HepG2 (cell line): ENCODE measurements around a stretch of chr7.

GRCh38 chr7:151652125-151652707 is 132.5 kb upstream of the RHEB start:
- RRBS, 2 experiments, result no CpG with 5 or more reads among the region's 6 CpGs
CAGE:
- cytosol, long polyA minus RNA, result no peak
- cytosol, long polyA plus RNA, result no peak
- long polyA plus RNA, result no peak
- nucleus, long polyA minus RNA, result no peak
- nucleus, long polyA plus RNA, result no peak

GRCh38 chr7:151710016-151710396 is 166.9 kb downstream of the PRKAG2 start:
- RRBS, 2 experiments, result 29% methylated on average over 3 of the region's 14 CpGs; no CpG with 5 or more reads in 1 of the 2 experiments
CAGE:
- cytosol, long polyA minus RNA, result no peak
- cytosol, long polyA plus RNA, result no peak
- long polyA plus RNA, result no peak
- nucleus, long polyA minus RNA, result no peak
- nucleus, long polyA plus RNA, result no peak

GRCh38 chr7:151710397-151711135 is 166.3 kb downstream of the PRKAG2 start:
- RRBS, 2 experiments, result no CpG with 5 or more reads among the region's 12 CpGs
CAGE:
- cytosol, long polyA minus RNA, result no peak
- cytosol, long polyA plus RNA, result no peak
- long polyA plus RNA, result no peak
- nucleus, long polyA minus RNA, result no peak
- nucleus, long polyA plus RNA, result no peak

DNA sequence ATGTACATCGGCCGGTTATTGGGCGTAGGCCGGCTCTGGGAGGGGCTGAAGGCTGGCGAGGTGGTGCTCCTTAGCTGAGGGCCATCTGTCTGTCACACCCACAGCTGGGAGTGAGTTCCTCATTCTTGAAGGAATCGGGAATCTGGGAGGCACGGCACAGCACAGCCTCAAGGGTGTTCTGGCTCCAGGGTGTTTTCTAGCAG is 121.9 kb downstream of the PRKAG2 start:
- RRBS, 2 experiments, result 92 to 95% methylated on average over 2 of the region's 7 CpGs
CAGE:
- cytosol, long polyA minus RNA, result no peak
- cytosol, long polyA plus RNA, result no peak
- long polyA plus RNA, result no peak
- nucleus, long polyA minus RNA, result no peak
- nucleus, long polyA plus RNA, result no peak

DNA sequence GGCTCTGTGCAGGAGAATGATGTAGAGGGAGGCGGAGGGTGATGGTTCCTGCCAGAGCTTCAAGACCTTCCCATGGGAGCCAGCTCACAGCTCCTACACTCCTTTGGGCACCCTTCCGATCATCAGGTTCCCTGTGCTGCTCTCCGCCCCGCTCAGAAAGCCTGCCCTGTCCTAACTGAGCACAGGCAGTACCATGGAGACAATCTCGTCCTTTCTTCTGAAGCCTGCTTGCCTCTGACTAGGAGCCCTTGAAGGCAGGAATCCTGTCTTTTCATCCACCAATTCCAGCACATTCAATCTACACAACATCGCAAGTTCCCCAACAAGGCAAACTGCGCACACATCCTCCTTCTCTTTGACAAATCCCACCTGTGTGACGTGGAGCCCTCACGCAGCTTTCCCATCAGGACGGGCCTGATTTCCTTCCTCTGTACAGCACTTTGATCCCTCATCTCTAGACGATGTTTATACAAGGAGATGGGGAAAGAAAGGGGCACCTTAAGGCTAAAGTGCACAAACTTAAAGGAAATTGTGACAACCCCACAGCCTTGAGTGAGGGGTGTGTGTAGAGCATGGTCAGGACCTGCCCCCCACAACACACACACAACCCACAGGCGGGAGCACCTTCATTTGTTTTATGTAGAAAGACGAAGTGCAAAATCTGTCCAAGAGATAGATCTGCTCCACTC is 97.3 kb downstream of the PRKAG2 start:
- RRBS, 2 experiments, result no CpG with 5 or more reads among the region's 13 CpGs
CAGE:
- cytosol, long polyA minus RNA, result no peak
- cytosol, long polyA plus RNA, result no peak
- long polyA plus RNA, result no peak
- nucleus, long polyA minus RNA, result no peak
- nucleus, long polyA plus RNA, result no peak

DNA sequence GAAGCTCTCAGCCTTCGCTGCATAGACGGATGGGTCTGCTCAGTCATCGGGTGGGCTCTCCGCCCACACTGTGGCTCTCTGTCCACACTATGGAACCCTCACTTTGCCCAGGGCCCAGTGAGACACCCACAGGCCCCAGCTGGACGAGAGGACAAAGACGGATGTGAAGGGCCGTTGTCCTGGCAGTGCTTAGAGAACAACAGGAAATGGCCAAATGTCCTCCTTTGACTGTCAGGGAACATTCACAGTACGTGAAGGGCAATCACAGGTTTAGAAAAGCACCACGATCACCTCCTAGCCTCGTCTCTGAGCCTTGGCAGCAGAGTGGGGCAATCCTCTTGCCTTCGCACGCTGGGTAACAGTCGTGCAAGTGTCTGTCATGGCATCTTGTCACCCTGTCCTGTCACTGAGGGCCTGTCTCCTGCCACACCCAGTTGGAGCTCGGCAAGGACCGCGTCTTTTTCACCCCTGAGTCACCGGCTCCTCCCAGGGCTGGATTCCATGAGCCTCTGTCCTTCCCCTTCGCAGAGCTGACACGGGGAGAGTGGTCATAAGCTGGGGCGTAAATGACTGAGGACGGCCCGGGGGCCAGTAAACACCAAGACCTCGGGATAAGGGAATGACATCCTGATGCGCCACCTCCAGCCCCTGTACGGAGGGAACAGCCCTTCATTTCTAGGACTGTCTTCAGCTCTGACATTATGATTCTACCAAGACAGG is 80.6 kb downstream of the PRKAG2 start:
- RRBS, 2 experiments, result 68 to 84% methylated on average over 4 of the region's 25 CpGs
CAGE:
- cytosol, long polyA minus RNA, result no peak
- cytosol, long polyA plus RNA, result no peak
- long polyA plus RNA, result no peak
- nucleus, long polyA minus RNA, result no peak
- nucleus, long polyA plus RNA, result no peak

- RRBS, 2 experiments, result 76 to 78% methylated on average over 4 of the region's 10 CpGs
CAGE:
- cytosol, long polyA minus RNA, result no peak
- cytosol, long polyA plus RNA, result no peak
- long polyA plus RNA, result no peak
- nucleus, long polyA minus RNA, result no peak
- nucleus, long polyA plus RNA, result no peak
These were observed 29.1 kb downstream of the PRKAG2 start for GRCh38 chr7:151847711-151848251.

DNA sequence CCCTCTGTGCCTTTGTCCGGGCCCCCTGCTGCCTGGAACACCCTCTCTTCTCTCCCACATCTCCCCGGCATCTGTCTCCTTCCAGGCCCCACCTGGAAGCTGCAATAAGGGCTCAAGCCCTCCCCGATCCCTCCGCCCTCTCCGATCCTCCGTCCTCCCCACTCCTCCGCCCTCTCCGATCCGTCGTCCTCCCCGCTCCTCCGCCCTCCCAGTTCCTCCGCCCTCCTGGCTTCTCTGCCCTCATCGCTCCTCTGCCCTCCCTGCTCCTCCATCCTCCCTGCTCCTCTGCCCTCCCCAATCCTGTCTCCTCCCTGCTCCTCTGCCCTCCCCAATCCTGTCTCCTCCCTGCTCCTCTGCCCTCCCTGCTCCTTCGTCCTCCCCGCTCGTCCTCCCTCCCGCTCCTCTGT is 17.5 kb upstream of the PRKAG2 start:
- RRBS, 2 experiments, result no CpG with 5 or more reads among the region's 18 CpGs
CAGE:
- cytosol, long polyA minus RNA, result no peak
- cytosol, long polyA plus RNA, result no peak
- long polyA plus RNA, result no peak
- nucleus, long polyA minus RNA, result no peak
- nucleus, long polyA plus RNA, result no peak

- RRBS, 2 experiments, result 96 to 99% methylated on average over 2 of the region's 11 CpGs
CAGE:
- cytosol, long polyA minus RNA, result no peak
- cytosol, long polyA plus RNA, result no peak
- long polyA plus RNA, result no peak
- nucleus, long polyA minus RNA, result no peak
- nucleus, long polyA plus RNA, result no peak
These were observed 96.3 kb downstream of the GALNT11 start for GRCh38 chr7:152121605-152122384.

DNA sequence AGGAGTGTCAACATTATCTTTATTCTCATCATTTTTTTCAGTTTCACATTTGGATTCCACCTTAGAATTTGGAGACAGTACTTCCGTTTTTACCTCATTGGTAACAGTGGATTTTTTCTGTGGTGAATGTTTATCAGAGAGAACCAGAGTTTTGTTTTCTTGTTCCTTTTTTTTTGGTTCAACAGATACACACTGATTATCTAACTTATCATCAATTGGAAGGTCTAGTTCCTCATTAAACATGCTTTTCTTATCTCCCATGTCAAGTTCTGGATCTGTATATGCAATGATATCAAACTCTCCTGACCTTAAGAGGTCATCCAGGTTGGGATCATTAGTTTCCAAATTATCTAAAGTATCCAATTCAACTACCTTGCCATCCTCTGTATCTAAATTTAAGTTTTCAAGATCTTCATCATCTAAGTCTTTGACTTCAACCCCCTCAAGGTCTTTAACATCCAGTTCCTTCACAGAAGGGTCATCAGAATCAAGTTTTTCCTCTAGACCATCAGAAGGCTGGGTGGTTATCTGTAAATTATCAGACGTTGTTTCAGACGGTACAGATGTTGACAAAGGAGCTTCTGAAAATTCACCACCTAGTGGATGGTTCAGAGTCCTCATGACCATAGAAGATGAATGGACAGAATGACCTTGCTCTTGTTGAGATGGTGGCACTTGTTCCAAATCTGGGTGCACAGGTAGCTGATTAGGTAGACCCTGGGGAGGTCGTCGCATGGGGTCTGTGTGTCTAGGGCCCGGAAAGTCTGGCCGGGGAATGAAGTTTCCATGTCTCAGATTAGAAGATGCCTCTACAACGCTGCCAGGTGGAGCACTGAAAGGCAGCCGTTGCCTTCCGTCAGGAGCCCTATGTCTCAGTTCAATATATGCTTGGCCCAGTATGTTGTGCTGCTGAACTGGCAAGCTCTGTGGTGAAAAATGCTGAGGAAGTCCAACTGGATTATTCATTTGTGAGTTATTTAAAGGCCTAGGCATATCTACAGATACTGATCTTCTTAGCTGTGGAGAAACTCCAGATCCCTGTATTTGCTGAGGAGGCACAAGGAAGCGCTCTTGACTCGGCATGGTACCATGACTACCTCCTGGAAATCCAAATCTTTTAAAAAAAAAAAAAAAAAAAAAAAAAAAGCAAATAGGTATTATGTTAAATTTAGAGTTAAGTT is 151.8 kb downstream of the GALNT11 start:
- RRBS, 2 experiments, result no CpG with 5 or more reads among the region's 12 CpGs
CAGE:
- cytosol, long polyA minus RNA, result no peak
- cytosol, long polyA plus RNA, result no peak
- long polyA plus RNA, result no peak
- nucleus, long polyA minus RNA, result no peak
- nucleus, long polyA plus RNA, result no peak

- RRBS, 2 experiments, result no CpG with 5 or more reads among the region's 4 CpGs
CAGE:
- cytosol, long polyA minus RNA, result no peak
- cytosol, long polyA plus RNA, result no peak
- long polyA plus RNA, result no peak
- nucleus, long polyA minus RNA, result no peak
- nucleus, long polyA plus RNA, result no peak
These were observed 166.1 kb downstream of the GALNT11 start for GRCh38 chr7:152191392-152192089.

DNA sequence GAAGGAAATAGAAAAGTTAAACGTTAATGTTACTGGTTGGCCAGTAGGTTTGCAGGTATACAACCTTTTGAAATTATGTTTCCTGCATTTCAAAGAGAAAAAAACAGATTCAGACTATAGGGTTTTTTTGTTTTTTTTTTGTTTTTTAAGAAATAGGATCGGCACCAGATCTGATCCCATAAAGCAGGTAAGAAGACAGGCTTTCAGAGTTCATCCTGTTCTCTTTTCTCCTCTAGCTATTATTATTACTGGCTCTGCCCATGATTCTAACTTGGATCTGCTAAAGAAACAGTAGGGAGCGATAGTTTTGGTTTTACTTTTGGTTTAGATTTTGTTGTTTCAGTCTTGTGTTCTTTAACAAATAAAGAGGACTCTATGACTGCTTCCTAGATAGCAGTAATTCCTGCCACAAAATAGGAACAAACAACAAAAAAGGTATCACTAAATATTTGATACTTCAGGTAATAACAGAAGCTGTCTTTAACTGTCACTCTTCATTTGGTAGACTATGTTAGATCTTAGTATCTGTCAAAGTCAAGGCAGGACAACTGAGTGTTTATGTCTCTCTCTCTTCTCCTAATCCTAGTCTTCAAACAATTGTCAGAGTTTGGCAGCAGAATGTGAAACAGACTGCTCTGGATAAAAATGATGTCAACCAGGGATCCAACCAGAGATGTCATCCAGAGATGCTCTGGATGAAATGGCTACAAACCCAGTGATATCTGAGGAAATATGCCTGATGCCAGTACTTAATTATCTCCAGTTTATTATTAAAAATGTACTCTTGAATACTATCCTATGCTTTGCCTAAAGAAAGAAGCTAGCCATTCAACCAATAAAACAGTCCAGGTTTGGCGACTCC is 99.8 kb downstream of the KMT2C start:
- RRBS, 2 experiments, result no CpG with 5 or more reads among the region's 4 CpGs
CAGE:
- cytosol, long polyA minus RNA, result no peak
- cytosol, long polyA plus RNA, result no peak
- long polyA plus RNA, result no peak
- nucleus, long polyA minus RNA, result no peak
- nucleus, long polyA plus RNA, result no peak

GRCh38 chr7:152352295-152352995 is 83.4 kb downstream of the KMT2C start:
- RRBS, 2 experiments, result no CpG with 5 or more reads among the region's 12 CpGs
CAGE:
- cytosol, long polyA minus RNA, result no peak
- cytosol, long polyA plus RNA, result no peak
- long polyA plus RNA, result no peak
- nucleus, long polyA minus RNA, result no peak
- nucleus, long polyA plus RNA, result no peak

DNA sequence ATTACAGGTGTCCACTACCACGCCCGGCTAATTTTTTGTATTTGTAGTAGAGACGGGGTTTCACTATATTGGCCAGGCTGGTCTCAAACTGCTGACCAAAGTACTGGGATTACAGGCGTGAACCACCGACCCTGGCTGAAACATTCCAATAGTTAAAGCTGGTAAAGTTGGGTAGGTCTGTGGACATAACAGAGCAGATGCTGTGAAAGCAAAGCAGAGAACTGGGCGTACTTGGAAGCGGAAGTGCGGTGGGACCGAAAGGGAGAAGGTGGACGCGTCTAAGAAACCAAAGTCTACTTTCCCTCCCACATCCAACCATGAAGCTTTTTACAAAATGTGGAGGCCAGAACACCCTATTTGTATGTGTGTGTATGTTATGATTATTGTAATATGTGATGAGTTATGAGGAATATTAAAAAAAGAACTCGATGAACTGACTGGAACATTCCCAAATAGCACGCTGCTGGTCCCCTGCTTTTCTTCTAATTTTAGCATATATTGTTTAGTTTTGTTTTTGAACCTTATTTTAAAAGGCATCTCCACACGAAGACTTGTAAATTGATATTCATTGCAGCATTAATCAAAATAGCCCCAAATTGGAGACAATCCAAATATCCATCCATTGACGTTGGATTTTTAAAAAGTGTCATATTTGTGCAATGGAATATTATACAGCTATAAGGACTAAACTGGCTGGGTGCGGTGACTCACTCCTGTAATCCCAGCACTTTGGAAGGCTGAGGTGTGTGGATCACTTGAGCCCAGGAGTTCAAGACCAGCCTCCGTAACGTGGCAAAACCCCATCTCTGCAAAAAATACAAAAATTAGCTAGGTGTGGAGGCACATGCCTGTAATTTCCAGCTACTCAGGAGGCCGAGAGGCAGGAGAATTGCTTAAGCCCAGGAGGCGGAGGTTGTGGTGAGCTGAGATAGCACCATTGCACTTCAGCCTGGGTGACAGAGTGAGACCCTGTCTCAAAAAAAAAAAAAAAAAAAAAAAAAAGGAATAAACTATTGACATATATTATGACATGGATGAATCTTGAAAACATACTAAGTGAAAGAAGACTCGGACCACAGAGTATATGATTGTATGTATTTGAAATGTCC is 35.3 kb downstream of the XRCC2 start:
- RRBS, 2 experiments, result no CpG with 5 or more reads among the region's 21 CpGs
CAGE:
- cytosol, long polyA minus RNA, result no peak
- cytosol, long polyA plus RNA, result no peak
- long polyA plus RNA, result no peak
- nucleus, long polyA minus RNA, result no peak
- nucleus, long polyA plus RNA, result no peak

DNA sequence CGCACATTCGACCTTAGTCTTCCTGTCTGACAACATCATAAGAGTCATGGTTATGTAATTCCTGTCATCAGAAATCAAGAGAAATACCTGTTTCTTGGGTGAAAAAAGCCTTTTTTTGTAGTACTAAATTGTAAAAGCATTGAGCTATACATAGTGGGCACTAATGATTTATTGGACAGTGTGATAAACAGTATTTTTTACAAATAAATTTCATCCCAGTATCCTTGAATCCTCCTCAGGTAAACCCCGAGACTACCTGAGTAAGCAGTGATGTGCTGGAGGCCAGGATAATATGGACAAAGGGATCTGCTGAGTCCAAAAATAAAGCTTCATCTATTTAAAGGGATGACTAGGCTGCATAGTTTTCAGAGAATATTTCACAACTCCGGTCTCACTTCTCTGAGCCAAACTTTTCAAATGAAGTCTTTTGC is 2.4 kb downstream of the ACTR3B start:
- RRBS, 2 experiments, result no CpG with 5 or more reads among the region's 4 CpGs
CAGE:
- cytosol, long polyA minus RNA, result no peak
- cytosol, long polyA plus RNA, result no peak
- long polyA plus RNA, result no peak
- nucleus, long polyA minus RNA, result no peak
- nucleus, long polyA plus RNA, result no peak

- RRBS, 2 experiments, result no CpG with 5 or more reads among the region's 6 CpGs
CAGE:
- cytosol, long polyA minus RNA, result no peak
- cytosol, long polyA plus RNA, result no peak
- long polyA plus RNA, result no peak
- nucleus, long polyA minus RNA, result no peak
- nucleus, long polyA plus RNA, result no peak
These were observed 91.0 kb downstream of the ACTR3B start for GRCh38 chr7:152850301-152851112.

DNA sequence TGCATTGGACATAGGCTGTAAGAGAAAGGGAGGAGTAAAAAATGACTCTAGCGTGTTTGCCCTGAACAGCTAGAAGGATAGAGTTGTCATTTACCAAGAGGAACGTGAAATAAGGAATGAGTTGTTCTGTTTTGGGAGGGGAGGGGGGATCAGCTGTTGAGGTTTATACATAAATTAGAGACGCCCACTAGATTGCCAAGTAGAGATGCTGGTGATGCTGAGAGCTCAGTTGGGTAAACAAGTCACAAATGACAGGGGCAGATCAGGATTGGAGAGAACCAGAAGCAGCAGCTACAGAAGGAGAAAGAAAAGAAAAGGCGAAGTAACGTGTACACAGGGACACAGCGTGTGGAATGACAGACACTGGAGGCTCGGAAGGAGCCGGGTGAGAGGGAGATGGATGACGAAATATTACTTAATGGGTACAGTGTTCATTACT is 386.8 kb upstream of the DPP6 start:
- RRBS, 2 experiments, result no CpG with 5 or more reads among the region's 9 CpGs
CAGE:
- cytosol, long polyA minus RNA, result no peak
- cytosol, long polyA plus RNA, result no peak
- long polyA plus RNA, result no peak
- nucleus, long polyA minus RNA, result no peak
- nucleus, long polyA plus RNA, result no peak

- RRBS, 2 experiments, result no CpG with 5 or more reads among the region's 68 CpGs
CAGE:
- cytosol, long polyA minus RNA, result no peak
- cytosol, long polyA plus RNA, result no peak
- long polyA plus RNA, result no peak
- nucleus, long polyA minus RNA, result no peak
- nucleus, long polyA plus RNA, result no peak
These were observed 303.9 kb upstream of the DPP6 start for GRCh38 chr7:153748017-153749015.

- RRBS, 2 experiments, result no CpG with 5 or more reads among the region's 13 CpGs
CAGE:
- cytosol, long polyA minus RNA, result no peak
- cytosol, long polyA plus RNA, result no peak
- long polyA plus RNA, result no peak
- nucleus, long polyA minus RNA, result no peak
- nucleus, long polyA plus RNA, result no peak
These were observed 123.5 kb upstream of the DPP6 start for GRCh38 chr7:153928585-153929207.

DNA sequence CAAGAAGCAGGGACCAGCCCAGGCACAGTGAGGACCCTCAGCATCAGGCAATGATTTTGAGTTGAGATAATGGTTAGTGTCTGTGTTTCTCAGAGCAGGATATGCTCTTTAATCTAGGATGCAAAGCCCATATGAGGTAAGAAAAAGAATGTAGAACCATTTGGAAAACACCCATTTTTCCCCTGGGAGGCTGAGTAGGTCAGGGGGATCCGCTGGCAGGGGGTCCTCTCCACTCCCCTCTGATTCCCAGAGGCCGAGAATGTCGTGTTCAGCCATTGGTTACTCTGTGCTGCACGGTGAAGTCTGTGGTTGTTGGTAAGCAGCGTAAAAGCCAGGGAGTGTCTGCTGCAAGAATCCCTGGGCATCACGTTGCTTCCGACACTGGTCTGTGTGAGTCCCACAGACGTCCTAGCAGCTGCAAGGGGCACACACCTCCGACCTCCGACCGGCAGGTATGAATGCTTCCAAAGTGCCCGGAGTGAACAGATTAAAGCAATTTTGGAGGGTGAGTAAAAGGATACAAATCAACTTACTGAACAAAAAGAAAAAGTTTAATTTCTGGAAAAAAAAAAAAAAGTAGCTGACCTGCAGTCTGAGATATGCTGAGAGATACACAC is 132.0 kb downstream of the DPP6 start:
- RRBS, 2 experiments, result no CpG with 5 or more reads among the region's 12 CpGs
CAGE:
- cytosol, long polyA minus RNA, result no peak
- cytosol, long polyA plus RNA, result no peak
- long polyA plus RNA, result no peak
- nucleus, long polyA minus RNA, result no peak
- nucleus, long polyA plus RNA, result no peak